Gastroesophageal sphincter (tissue), 4 donors: ENCODE measurements around the gene CSTA.

DNA sequence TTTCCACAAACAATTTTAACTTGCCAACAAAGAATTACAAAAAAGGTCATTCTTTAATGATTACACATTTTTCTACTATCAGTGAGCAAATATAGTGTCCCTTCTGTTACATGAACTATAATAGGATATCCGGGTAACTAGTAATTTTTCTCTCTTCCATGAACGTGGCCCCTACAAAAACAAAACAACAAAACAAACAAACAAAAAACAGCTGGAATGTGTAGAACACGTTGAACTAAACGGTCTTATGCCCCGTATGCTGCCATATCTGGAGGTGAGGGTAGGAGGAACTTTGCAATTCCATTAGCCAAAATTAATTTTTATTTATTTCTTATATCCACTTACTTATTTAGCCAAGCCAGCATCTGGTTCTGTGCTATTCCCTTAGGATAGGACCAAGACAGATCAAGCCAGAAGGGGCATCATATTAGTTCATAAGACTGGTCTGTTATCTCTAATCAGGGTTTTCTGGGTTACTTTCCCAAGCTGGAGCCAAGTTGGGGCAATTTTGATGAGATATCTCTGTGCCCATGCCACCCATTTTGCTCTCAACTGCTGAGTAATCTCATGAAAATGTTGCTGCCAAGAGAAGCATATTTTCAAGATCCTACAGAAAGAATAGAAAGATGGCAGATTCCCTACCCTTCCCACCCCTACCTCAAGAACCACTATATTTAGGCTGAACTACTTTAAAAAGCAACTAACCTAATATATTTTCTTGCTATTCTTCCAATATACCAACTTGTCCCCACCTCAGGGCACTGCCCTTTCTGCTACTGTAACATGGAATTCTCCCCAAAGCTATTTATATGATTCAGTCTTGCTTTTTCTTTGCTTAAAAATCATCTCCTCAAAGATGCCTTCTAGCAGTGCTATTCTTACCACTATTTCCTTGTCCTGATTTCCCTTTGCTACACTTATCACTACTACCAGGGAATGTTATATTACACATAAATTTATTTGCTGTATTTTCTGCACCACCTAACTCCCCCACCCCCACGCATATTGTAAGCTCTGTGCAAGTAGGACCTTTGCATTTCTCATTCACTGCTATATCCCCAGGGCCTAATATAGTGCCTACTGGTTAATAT, 33.6 kb downstream of the TMEM39A start:
- PRO-cap = no peak
- RAMPAGE, long total RNA, 4 experiments = no peak in any of the 4 experiments

GRCh38 chr3:119580112-119580447, 788 bp downstream of the ADPRH start:
- PRO-cap = bidirectional peak, plus-strand start at chr3:119580248, minus-strand start at chr3:119580166; bidirectional peak, plus-strand start at chr3:119580275, minus-strand start at chr3:119580305
- RAMPAGE, long total RNA, 4 experiments = no peak in any of the 4 experiments

DNA sequence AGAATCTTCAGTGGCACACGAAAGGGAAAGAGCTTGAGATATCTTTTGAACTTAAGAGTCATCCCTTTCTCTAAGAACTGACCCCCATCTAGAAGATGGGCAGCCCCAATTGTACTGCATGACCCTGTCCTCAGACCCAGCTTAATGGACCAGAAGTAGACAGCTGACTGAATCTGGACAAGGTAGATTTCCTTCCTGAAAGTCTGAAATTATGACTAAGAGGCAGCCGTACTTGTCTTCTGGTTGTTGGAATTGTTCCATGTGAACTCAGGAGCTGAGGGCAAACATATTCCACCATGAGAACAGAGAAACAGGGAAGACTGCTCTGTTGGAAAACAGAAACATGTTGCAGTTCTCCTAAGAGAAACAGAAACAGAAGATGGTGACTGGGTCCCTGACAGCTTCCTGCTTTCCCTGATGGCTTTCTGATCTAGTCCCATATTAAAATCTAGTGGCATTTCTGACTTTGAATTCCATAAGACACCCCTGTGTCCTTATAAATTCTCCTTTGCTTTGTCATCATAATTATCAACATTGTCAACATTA, 24.2 kb downstream of the POPDC2 start:
- PRO-cap = no peak
- RAMPAGE, long total RNA, 4 experiments = no peak in any of the 4 experiments

DNA sequence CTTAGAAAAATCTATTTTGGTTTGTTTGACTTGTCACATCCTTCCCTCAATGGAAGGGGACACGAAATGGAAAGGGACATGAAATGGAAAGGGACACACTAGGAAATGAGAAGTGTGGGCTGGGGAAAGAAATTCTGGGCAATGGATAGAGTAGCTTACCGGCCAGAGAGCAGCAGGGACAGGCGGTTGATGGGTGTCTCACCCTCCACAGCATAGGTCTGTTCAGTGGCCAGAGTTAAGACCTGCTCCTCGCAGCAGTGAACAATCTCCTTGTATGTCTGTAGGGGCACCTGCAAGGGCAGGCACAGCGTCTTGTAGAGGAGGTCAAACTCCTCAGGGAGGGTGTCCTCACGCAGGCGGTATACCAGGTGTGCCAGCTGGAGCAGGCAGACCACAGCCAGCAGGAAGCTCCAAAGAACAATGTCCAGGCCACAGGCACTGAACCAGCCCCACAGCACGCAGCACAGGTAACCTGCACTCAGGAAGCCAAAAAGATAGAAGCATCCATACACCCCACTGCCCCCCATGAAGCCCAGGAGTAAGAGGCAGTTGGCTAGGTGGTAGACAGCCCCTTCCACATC, 525 bp downstream of the POPDC2 start:
- PRO-cap = no peak
- RAMPAGE, long total RNA, 4 experiments = no peak in any of the 4 experiments

DNA sequence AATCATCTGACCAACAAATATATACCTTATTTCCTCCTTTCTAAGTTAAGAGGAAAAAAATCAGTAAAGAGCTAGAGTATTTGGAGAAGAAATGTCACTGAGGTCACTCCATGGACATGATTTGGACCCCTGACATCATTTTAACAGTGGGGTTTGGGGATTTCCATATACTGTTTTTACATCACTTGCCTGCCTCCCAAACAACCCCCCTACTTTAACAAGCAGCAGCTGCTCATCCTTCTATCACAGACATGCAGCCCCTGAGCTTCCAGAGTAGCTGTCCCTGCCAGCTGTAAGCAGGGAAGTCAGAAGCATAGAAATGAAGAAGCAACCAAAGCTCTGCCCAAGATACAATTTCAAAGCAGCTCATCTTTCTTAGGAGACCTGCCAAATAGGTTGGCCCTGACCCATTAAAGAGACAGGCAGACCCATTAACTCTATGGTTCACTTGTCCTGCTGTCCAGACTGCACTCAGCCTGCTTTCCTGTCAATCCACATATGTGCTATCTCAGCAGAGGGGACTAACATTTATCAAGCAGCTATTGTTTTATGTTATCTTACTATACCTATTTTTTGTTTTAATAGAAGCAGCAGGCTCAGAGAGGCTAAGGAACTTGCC, 2.6 kb upstream of the POPDC2 start:
- PRO-cap = unidirectional peak, minus-strand start at position 320 of the sequence
- RAMPAGE, long total RNA, 4 experiments = no peak in any of the 4 experiments

GRCh38 chr3:119786183-119787006, 4.5 kb downstream of the NR1I2 start:
- PRO-cap = no peak
- RAMPAGE, long total RNA, 4 experiments = no peak in any of the 4 experiments

DNA sequence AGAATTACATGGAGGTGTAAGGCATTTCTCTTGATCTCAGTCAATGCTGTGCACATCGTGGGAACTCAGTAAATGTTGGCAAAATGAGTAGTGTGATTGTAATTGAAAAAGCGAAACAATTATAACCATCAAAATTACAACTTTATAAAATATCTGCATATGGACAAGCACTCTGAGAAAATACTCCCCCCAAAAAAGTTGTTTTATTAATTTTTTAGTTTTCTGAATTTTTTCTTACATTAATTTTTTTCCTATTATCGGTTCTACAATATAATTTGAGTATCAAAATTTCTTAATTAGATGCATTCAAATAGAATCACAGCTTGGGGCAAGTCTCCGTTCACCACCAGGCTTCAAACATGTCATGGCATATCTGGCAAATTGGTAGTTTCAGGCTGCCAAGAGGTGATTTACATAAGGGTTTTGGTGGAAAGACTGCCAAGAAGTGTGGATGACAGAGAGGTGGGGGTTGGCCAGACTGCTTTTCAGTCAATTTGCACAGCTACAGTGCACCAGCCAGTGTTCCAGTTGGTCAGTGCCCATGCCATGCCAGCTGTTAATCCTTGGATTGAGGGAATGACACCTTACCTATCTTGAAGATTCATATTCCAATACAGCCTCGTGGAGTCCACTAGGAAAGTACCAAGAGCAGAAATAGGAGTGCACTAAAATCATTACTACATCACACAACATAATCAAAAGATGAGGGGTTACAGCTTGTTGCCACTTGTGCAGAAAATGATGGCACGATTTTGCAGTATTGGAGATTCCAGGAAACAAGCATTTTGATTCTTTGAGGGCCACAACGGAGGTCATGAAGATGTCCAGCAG, 8.4 kb upstream of the GSK3B start:
- PRO-cap = no peak
- RAMPAGE, long total RNA, 4 experiments = no peak in any of the 4 experiments

- PRO-cap = no peak
- RAMPAGE, long total RNA, 4 experiments = no peak in any of the 4 experiments
Observed at GRCh38 chr3:120350310-120350883, 1.2 kb upstream of the LRRC58 start.

DNA sequence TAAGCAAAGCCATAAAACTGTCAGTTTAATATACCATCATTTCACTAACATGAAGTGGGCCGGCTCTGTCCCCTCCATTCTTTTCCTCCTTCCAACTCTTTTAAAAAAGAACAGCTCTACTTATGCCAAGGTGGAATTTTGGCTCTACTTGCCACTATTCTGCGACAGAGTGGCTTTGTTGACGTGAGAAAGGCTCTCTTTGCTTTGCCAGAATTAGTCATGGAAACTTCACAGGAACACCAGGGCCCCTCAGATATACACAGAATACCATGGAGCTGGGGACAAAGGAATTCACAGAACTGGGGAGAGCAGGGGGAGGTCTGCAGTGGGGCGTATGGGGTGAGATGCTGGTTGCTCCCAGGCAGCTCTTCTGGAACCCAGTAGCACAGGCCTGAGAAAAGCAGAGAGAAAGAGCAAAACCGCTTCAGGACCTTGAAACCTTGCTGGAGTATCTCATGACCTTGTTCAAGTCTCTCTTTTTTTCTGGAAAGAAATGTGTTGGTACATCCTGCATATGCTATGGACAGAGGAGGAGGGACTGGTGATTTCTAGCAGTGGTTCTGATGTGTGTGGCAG, 29.5 kb downstream of the FSTL1 start:
- PRO-cap = bidirectional peak, plus-strand start at position 383 of the sequence, minus-strand start at position 93 of the sequence
- RAMPAGE, long total RNA, 4 experiments = no peak in any of the 4 experiments

DNA sequence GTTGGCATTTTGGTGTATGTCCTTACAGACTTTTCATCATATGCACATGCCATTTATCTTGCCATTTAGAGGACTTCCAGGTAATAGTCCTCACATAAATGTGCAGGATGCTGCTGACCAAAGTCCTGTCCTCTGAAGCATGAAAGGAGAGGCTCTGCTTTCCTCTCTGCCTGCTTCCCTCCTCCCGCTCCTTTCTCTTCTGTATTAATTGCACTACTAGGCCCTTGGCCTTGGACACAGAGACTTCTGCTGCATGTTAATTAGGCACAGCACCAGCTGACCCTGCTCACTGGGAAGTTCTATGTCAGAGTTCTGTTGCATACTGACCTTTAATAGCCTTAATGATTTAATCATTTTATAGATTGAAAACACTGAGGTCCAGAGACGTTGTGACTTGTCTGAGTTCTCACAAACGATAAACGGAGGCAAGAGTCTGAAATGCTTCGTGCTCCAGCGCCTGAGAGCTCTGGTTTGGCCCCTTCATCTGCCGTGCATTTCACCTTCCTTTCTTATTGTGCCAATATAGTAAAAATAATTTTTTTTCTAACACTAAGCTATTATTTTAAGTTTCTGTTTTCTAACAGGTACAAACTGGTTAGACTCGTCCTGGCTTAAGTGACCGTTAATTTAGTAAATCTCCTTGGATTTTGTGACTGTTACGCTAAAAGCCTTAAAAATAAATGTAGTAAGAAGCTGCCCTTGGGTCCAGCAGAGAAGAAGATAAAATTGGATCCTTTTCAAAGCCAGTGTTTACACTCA, 29.4 kb upstream of the NDUFB4 start:
- PRO-cap = no peak
- RAMPAGE, long total RNA, 4 experiments = no peak in any of the 4 experiments

- PRO-cap = no peak
- RAMPAGE, long total RNA, 4 experiments = no peak in any of the 4 experiments
Observed at GRCh38 chr3:120602094-120603258, 6.3 kb downstream of the NDUFB4 start.

- PRO-cap = no peak
- RAMPAGE, long total RNA, 4 experiments = no peak in any of the 4 experiments
Observed at GRCh38 chr3:121834071-121834671, 689 bp downstream of the IQCB1 start.

DNA sequence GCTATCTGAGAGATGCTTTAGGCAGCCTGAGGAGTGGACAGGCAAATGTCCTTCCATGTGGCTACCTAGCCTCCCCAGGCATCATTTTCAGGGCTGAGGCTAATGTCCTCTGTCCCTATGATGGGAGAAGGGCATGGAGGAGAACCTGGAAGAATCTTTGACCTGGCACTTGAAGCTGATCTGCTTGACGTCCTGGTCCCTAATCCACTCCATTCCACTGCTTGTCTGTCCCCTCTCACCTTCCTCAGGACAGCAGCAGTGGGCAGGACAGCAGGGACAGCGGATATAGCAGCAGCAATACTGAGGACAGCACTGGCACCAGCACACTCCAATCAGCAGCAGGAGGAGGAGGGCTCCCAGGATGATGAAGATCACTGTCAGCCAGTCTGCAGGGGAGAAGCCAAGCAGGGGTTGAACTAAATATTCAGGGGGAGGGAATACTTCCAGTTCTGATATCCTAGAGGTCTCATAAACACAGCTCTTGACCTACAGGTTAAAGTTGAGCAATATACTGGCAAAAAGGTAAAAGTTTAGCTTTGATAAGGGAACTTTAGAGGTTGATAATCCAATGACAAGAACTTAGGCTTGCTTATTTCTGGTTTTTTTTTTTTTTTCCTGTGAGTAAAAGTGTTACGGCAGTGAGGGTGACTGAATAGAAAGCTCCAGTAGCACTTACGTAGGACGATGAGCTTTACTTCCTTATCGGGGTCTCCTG, 20.8 kb downstream of the ILDR1 start:
- PRO-cap = no peak
- RAMPAGE, long total RNA, 4 experiments = no peak in any of the 4 experiments

DNA sequence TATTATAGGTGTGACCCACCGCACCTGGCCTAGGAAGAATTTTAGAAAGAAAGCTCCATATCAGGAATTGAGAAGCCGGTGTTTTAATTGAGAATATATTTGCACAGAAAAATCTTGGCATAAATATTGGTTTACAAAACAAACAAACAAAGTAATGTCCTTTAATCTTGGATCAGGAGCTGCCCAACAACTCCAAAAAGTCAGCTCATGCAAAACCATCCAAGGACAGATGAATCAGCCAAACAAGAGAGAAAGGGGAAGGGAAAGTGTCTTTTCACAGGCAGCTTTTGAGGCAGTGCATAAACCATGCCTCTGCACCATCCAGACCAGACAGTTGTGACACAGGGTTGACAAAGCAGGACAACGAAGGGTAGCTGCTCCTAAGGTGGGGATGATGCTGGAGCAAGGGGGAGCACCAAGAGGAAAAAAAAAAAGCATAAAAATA, 8.7 kb downstream of the CD86 start:
- PRO-cap = unidirectional peak, plus-strand start at position 329 of the sequence
- RAMPAGE, long total RNA, 4 experiments = no peak in any of the 4 experiments

GRCh38 chr3:122184171-122184968, 902 bp downstream of the CASR start:
- PRO-cap = no peak
- RAMPAGE, long total RNA, 4 experiments = no peak in any of the 4 experiments

- PRO-cap = unidirectional peak, plus-strand start at chr3:122325248
- RAMPAGE, long total RNA, 4 experiments = start-site peak on the plus strand in 2 of 4 experiments, at chr3:122325240-122325250 at its widest, 39 to 74 reads per replicate
Observed at GRCh38 chr3:122324734-122325399, at the start of gene CSTA. Gene CSTA, plus strand, starts transcription at chr3:122325248.

- PRO-cap = no peak
- RAMPAGE, long total RNA, 4 experiments = no peak in any of the 4 experiments
Observed at GRCh38 chr3:122563408-122564055, 568 bp downstream of the PARP9 start.

- PRO-cap = no peak
- RAMPAGE, long total RNA, 4 experiments = no peak in any of the 4 experiments
Observed at GRCh38 chr3:122727852-122728119, 47.1 kb downstream of the PARP14 start.

DNA sequence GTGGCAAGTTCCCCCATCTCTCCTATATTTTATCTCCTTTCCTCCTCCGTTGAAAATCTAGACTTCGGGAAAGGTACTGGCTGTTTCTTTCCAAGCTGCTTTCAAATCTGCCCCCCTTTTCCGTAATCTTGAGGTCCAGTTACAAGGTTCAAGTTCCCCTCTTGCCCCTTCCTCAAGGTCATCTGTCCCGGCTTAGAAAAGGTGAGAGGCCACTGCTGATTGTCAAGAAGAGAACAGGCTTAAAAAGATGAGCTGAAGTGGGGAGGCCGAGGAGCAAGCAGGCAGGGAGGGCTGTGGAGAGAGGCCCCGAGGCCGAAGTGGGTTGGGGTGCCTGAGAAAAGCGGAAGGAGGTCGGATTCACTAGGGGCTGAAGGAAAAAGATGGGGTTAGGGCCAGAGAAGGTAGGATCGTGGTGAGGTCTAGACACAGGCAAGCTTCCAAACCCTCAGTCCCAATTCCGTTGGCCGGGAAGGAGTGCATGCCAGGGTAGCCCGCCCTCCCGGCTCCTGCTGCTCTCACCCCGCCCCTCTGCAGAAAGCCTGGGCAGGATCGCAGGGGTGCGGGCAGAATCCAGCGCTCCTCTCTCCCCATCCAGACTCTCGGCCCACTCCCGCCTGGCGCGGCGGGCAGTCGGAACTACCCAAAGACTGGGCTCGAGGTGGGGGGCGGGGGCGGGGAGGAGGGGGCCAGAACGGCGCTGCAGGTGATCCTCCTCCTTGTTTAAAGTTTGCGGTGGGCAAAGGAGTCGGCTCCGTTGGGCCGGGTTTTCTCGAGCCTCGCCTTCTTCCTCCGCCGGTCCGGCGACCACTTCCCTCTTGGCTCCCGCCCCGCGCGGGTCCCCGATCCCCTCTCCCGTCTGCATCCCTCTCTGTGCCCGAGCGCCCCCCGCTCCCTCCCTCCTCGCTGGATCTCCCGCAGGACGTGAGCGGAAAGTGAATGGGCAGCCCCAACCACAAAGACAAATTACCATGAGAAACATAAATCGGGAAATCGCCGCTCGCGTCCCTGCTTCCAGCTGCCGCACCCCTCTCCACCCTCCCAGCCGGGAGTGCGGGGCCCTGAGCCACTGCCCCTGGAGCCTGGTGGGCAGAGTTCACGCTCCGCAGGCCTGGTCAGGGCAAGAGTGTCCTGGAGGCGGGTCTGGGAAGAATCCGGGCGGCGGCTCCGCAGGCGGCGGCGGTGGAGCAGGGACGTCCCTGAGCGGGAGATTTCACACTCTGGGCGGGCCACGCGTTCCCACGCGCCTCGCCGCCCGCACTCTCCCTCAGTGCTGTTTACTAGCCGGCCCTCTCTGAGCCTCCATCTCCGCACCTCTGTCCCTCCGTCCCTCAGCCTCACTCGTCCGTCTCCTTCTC, 1.3 kb downstream of the SEMA5B start:
- PRO-cap = no peak
- RAMPAGE, long total RNA, 4 experiments = no peak in any of the 4 experiments

- PRO-cap = no peak
- RAMPAGE, long total RNA, 4 experiments = no peak in any of the 4 experiments
Observed at GRCh38 chr3:123228287-123229017, 26.7 kb downstream of the SEC22A start.